SJCRH30 (cell line): ENCODE data around the genes TENT5A and SNAP91.

DNA sequence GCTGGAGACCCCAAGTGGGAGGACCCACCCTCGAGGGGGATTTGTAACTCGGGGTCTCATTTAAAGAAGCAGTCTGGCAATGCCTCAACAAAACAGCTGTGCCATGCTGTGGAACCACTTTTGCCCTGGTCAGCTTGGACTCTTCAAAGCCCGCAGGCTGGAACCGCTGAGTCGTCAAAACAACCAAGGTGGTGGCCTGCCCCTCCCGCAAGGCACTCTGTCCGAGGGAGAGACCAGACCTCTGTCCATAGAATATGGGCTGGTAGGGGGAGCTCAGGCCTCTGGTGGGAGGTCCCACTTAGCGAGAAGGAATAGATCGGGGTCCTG lies 208.0 kb downstream of the BCKDHB start:
- RAMPAGE, long total RNA, result no peak

- RAMPAGE, long total RNA, result no peak
Measured at GRCh38 chr6:80389614-80390085, 283.2 kb downstream of the BCKDHB start.

DNA sequence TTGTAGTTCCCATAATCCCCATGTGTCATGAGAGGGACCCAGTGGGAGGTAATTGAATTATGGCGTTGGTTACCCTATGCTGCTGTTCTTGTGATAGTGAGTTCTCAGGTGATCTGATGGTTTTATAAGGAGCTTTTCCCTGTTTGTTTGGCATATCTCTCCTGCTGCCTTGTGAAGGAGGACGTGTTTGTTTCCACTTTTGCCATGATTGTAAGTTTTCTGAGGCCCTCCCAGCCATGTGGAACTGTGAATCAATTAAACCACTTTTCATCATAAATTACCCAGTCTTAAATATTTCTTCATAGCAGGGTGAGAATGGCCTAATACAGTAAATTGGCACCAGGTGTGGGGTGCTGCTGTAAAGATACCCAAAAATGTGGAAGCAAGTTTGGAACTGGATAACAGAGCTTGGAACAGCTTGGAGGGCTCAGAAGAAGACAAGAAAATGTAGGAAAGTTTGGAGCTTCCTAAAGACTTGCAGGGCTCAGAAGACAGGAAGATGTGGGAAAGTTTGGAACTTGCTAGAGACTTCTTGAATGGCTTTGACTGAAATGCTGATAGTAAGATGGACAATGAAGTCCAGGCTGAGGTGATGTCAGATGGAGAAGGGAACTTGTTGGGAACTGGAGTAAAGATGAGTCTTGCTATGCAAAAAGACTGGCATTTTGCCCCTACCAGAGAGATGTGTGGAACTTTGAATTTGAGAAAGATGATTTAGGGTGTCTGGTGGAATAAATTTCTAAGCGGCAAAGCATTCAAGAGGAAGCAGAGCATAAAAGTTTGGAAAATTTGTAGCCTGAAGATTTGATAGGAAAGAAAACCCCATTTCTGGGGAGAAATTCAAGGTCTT lies 288.6 kb downstream of the BCKDHB start:
- RAMPAGE, long total RNA, result no peak

DNA sequence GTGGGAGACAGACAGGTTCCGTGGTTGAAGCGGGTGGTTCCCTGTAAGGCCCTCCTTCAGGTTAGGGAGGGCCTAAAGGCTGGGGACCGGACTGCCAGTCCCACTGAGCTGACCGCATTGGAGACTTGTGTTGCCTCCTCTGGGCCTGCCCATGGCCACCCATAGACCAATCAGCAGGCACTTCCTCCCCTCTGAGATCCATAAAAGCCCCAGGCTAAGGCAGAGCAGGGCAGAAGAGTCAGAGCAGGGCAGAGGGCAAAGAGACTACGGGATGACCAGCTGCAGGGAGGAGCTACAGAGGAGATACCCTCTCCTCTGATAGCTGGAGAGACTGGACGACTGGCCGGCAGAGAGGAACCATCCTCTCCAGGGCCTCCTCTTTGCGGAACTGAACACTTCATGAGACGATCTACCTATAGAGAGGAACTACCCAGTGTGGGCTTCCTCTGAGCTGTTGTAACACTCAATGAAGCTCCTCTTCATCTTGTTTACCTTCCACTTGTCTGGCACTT lies 537.3 kb downstream of the TENT5A start:
- RAMPAGE, long total RNA, result no peak

- RAMPAGE, long total RNA, result no peak
Measured at GRCh38 chr6:81748366-81748996, 4.0 kb downstream of the TENT5A start.

- RAMPAGE, long total RNA, result no peak
Measured at GRCh38 chr6:81752587-81752962, at the start of gene TENT5A. TSS of gene TENT5A (minus strand) at chr6:81752681.

DNA sequence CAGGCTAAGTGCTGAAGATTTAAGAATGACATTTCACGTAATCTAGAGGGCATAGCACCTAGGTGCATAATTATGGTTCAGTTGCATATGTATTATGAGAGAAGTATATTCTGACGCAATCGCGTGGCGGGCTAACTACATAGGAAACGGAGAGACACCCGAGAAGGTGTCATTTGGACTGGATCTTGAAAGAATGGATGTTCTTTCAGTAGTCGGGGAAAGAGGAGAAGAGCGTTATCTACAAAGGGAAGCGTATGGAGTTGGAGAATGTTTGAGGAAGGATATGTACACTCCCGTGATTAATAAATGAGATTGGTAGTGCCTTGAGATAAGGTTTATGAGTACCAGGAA lies 1.9 kb upstream of the TENT5A start:
- RAMPAGE, long total RNA, result no peak

DNA sequence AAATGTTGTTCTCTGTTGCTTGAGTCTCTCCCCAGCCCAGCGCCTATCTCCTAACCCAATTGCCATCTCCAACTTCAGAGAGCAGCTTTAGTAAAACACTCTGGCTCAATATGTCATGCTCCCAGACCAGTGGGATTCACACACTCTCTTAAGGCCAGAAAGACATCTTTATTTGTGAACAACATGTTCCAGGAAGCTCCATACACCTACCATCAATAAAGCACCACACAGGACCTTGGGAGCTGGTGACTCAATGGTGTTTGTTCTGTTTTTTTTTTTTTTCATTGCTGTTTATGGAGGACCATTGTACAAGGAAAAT lies 36.2 kb upstream of the TENT5A start:
- RAMPAGE, long total RNA, result no peak

- RAMPAGE, long total RNA, result no peak
Measured at GRCh38 chr6:81894377-81894856, 141.9 kb upstream of the TENT5A start.

DNA sequence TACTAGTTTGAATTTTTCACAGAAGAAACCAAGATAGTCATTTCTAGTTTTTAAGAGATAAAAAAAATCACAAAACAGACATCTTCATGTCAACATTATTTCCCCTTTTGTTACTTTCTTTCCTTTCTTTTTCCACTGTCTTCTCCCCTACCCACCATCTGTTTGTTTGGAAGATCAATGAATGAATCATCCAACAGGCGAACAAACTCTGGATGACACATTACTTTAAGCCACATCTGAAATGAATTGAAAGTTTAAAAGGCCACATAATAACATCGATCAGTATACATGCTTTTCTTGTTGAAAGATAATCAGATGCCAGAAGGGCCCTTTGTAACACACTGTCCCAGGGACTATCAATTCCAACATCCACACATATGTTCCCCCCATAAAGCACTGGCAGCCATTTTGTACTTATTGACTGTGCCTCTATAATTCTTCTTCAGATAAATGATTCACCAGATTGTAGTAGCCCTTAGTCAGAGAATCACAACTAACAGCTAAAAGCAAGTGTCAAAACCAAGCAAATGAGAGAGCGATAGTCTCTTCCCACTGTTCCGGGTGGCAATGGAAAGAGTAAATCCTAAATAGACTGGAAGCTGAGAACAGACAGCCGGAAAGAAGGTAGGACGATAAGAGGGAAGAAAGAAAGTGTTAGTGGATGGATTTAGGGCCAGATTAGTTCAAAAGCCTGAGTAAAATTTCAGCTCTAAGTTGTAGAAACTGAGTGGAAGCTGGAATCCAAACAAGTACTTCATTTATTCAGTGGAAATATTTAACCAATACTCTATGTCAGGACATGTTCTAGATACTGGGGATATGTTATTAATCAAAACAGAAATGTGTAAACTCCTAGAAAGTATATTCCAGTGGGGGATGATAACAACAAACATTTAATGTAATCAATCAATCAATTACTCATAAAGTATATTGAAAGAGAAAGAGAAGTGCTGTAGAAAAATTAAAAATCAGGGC lies 185.0 kb upstream of the TENT5A start:
- RAMPAGE, long total RNA, result no peak

DNA sequence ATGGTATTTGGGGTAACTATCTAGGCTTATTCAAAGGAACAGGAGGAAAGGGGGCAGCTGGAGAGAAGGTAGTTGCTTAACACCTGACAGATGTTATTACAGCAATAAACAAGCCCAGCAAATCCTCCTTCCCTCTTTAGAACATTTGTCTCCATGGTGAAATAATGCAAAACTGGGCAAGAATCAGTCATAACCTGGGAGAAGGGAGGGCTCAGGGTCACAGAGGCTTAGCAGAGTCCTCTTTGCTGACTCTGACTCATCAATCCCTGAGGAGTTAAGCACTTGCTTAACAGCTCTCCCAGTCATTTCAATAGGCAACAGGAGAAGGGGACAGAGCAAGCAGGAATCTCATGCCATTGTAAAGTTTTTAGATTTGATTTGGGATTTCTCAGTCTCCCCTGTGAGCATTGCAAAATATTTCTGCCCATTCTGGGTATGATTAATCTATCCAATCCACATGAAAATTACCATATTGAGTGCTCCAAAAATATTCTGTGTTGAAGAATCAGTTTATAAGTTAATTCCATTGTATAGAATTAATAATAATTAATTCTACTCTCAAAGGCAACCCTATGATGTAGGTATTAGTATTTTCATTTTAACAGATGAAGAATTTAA lies 230.1 kb downstream of the IBTK start:
- RAMPAGE, long total RNA, result no peak

- RAMPAGE, long total RNA, result no peak
Measured at GRCh38 chr6:82144095-82144759, 103.3 kb downstream of the IBTK start.

- RAMPAGE, long total RNA, result no peak
Measured at GRCh38 chr6:82166390-82167064, 81.0 kb downstream of the IBTK start.

GRCh38 chr6:82170014-82170912 lies 77.3 kb downstream of the IBTK start:
- RAMPAGE, long total RNA, result no peak

DNA sequence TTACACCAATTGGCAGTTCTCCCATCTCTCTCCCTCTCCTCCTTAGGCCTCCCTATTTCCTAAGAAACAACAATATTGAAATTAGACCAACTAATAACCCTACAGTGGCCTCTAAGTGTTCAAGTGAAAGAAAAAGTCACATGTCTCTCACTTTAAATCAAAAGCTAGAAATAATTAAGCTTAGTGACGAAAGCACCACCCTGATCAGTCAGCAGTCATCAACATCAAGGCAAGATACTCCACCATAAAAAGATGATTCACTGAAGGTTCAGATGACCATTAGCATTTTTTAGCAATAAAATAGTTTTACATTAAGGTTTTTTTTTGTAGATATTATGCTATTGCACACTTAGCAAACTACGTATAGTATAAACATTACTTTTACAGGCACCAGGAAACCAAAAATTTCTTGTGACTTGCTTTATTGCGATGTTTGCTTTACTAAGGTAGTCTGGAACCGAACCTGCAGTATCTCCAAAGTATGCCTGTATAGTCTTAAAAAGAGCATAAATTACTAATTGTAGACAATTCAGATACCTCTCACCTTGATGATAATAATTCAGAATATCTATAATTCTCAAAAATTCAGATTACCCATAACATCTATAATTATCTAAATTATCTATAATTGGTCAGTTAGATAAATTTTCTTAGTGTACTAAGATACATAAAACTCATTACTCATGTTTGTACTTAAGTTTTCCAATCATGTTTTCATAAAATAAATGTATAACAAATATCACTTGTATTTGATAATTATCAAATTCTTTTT lies 61.2 kb downstream of the IBTK start:
- RAMPAGE, long total RNA, result no peak

GRCh38 chr6:82246701-82247378 lies 704 bp downstream of the IBTK start:
- RAMPAGE, long total RNA, result no peak

DNA sequence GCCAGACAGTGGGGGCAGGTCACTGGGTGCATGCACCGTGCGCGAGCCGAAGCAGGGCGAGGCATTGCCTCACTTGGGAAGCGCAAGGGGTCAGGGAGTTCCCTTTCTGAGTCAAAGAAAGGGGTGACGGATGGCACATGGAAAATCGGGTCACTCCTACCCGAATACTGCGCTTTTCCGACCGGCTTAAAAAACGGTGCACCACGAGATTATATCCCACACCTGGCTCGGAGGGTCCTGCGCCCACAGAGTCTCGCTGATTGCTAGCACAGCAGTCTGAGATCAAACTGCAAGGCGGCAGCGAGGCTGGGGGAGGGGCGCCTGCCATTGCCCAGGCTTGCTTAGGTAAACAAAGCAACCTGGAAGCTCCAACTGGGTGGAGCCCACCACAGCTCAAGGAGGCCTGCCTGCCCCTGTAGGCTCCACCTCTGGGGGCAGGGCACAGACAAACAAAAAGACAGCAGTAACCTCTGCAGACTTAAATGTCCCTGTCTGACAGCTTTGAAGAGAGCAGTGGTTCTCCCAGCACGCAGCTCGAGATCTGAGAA lies 195.0 kb downstream of the TPBG start:
- RAMPAGE, long total RNA, result no peak

DNA sequence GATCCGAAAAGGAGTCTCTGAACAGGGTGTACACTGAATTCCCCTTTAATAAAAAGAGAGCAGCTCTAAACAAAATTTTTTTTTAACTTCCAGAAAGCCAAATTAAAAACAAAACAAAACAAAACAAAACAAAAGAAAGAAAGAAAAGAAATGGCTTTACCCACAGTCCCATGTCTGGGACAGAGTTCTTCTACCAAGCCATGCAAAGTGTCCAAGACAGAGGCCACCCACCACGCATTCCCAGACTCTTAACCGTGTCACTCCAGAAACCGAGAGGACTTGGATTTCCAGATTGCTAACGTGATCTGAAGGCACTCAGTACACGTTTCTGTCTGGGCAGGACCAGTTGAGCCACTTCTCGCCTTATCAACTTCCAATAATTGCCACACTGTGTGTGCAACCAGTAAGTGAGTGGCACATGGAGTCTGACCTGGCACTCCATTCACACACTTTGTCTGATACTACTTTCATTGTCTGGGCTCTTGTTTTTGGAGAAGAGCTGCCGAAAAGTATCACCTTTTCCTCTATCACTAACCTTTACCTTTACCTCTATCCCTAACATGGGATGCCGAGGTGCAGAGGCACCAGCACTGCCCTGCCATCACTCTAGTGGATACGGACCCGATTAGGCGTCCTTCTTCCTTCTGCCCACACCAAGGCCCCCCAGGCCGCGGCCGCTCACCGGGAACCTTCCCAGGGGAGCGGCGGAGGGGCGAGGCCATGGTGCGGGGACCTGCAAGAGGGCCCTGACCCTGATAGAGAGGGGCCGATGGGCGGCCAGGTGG lies 581 bp downstream of the ME1 start:
- RAMPAGE, long total RNA, result no peak

DNA sequence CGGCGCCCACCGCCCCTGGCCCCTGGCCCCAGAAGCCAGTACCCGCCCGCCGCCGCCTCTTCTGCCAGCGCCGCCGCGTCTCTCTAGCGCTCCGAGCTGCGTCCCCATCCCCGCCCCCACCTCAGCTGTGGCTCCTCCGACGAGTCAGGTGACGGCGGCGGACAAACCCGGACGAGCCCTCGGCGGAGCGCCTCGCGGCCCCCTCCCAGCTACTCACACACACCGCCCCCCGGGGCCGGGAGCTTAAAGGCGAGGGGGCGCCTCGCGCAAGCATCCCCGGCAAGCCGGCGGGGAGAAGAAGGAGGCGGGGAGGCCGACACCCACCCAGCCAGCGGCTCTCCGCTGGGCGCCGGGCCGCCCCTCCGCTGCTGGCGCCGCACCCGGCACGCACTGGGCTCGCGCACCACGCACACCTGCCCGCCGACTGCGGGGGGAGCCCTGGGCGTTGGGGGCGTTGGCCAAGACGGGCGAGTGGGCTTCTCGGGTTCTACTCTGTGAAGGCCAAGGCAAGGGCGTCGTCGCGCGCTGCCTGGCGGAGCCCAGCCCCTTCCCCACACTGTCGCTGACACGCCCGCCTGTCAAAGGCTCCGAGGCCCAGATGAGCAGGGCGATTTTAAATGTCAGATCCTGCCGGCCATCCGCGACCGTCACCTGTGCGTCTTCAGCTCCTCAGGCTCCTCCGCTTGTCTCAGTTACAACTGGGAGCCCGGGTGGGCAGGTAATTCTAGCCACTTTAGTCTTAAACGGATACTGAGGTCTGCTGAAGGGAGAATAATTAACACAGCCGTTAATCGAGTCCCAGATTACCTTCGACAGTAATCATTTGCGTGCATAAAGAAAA lies at the start of gene SNAP91:
Gene SNAP91 (minus strand): TSS at position 100 of the 841 bp plus-strand sequence.
- RAMPAGE, long total RNA, result no peak

GRCh38 chr6:83993029-83993419 lies 40.5 kb upstream of the MRAP2 start:
- RAMPAGE, long total RNA, result no peak